ENCODE results near the gene C14orf39.

DNA sequence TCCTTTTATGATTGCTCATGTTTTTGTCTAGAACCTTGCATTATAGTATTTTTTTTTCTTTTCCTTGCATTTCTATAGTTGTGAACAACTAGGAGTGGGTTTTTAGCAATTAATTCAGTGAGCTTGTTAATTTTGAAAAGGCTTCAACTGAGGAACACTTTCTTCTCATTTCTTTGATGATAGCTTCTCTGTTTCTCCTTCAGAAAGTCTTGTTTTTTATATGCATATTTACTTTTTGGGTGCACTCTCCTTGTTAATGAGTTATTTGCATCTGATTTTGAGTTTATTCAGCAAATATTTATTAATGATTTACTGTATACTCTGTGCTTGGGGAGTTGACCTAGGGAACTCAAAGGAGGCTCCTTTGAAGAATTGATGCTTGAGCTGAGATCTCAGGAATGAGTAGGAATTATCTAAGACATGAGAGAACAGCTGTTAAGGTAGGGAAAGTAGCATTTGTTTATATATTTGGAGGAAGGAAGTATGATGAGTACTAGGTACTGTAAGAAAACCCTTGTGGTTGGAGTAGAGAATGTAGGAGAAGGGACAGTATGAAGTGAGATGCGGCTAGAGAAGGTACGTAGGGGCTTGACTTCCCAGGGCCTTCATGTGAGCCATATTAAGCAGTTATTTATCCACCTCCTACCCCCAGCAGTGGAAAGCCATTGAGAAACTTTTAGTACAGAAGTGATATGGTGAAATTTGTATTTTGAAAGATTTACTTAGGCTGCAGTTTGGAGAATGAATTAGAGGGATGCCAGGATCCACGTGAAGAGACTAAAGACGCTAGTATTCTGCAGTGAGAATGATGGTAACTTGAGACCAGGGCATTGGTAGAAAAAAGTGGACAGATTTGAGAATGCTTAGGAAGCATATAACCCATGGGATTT is 24.1 kb downstream of the PPM1A start:
- PRO-cap, result no peak

GRCh38 chr14:60303698-60304250 is 54.8 kb downstream of the PPM1A start:
- PRO-cap, result unidirectional peak, plus-strand start at chr14:60303844; unidirectional peak, plus-strand start at chr14:60303985

DNA sequence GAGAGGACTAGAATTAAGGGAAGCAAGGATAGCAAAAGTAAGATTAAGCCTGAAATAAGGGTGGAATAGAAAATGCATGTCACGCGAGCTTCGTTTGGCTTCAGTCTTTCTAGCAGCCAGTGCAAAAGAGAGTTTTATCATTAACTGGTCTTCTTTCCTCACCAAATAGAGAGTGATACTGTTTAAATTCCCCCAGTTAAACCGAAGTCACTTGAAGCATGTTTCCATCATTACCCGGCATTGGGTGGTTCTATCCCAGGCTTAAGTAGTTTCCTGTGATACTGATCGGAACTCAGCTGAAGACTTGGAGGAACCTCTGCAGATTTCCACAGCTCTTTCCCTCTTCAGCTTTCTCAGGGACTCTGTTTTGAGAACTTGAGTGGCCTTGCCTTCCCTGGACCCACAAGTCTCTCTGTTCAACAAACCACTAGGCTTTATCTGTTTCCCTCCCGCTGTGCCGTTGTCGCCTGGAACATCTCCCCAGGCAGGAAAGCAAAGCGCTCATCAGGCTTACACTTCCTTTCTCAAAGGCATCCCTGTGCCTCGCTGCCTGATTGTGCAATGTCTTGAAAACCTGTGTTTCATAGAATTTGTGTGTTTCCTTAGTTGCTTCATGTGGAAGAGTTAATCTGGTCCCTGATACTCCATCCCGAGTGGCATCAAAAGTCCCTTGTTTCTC is 63.9 kb downstream of the PPM1A start:
- PRO-cap, result no peak

- PRO-cap, result no peak
These were observed 68.5 kb downstream of the PPM1A start for GRCh38 chr14:60317416-60318126.

- PRO-cap, result no peak
These were observed 790 bp downstream of the C14orf39 start for GRCh38 chr14:60485114-60485431.

DNA sequence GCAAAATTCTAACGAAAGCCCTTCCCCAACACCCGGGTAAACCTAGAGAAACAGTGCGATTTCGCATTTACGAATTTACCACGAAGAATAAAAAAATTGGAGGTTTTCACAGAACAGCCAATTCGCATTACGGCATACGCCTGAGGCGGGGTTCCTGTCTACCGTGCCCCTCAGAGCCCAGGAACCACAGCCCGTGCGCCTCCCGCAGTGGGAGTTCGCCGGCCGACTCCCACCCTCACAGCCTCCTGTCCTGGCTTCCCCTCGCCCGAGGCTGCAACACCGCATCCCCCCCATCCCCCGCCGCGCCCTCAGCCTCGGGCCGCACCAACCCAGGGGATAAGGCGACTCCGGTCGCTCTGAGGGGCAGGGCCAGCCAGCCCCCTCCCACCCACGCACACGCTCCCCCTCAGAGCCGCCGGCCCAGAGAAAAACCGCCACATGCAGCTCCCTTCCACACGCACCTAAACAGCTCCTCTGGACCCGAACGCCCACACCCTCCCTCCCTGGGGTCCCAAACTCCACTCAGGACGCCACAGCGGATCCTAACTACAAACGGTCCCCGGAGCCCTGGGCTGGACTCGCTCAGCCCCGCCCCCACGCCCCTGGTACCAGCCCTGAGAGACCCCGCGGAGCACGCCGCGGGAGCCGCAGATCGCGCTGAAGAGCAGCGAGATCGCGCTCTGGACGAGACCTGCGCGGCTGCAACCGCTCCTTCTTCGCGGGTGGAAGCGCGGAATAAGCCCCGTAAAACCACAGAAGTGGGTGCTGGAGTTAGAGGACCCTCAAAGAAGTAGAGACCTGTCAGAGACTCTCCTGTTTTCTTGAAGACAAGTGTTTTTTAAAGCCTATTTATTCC is at the start of gene C14orf39:
TSS of gene C14orf39 (minus strand) at position 580 of the 856 bp plus-strand sequence.
- PRO-cap, result no peak

DNA sequence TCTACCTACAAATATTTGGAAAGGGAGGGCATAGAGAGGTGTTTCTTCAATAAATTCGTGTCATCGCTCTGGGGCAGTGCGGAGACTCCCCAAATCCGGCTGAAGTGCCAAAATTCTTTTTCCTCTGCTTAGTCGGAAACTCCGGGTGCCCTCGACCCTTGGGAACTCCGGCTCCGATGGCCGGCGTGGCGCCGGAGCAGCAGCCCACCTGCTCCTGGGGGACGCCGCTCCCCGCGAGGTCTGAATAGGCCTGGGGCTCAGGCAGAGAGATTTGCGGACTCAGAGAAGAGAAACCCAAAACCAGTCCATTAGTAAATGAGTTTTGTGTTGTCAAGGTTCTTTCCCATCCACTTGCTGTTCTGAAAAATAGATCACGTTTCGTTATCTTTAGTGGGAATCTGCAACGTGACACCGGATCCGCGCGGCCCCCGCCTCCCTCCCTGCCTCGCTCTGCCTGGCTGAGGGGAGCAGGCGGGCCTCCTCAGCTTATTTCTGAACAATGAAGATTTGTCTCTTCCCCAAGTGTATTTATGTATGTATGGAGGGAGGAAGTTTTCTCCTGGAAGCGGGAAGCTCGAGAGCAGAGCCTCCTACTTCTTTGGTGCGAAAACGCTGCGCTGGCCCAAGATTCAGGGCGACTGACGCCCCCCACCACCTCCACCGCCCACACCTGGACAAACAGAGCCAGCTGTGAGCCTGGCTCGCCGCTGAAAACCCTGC is 3.6 kb upstream of the SIX1 start:
- PRO-cap, result no peak

DNA sequence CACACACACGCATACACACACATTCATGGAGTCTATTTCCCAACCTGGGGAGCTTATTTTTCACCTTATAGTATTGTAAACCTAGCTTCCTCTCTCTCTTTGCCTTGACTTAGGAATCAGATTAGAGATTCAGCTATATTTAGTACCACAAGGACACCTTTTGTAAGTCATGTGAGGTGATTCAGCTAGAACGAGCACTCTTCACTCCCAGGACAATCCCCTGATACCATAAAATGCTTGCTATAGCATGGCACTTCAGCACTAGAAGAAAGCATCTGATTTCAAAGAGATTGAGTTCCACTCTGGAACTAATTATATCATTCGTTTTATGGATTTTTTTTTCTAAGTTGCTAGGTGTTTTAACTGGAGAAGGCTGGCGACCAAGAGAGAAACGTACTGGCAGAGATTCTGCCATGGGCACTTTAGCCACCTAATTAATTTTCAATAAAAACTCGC is 23.5 kb downstream of the TMEM30B start:
- PRO-cap, result no peak

- PRO-cap, result no peak
These were observed 3.3 kb downstream of the TMEM30B start for GRCh38 chr14:61277852-61278144.

DNA sequence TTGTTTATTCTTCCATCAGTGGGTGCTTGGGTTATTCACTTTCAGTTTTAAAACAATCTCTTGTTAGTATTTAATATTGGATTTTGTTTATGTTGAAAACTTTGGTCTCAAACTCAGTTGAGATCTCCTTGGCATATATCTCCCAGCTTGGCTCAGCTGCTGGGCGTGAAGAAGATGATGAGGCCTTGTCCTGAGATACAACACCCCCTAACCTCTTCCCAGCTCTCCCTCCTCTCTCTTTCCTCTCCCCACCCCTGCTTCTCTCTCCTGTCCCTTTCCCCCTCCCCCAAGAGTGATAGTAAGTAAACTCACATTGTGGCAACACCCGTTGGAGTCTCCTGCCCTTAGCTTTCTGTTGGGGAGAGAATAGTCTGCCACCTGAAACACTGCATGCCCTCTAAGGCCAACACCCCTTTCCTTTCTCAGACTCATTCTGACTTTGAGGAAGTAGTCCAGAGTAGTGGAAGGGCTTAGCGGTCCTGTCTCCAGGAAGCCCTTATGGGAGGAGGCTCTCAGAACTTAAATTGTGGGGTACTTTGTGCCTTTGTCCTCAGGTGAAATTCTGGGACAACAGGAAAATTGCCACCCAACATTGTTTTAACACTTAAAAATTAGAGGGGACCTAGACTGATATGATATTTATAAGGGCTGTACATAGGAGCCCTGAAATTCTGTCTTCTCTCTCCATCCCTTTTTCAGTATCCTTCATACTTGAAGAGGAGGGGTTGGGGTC is 95.2 kb downstream of the PRKCH start:
- PRO-cap, result no peak

GRCh38 chr14:61452368-61453110 is 131.2 kb downstream of the PRKCH start:
- PRO-cap, result no peak

- PRO-cap, result no peak
These were observed 170.4 kb downstream of the PRKCH start for GRCh38 chr14:61491431-61492616.

DNA sequence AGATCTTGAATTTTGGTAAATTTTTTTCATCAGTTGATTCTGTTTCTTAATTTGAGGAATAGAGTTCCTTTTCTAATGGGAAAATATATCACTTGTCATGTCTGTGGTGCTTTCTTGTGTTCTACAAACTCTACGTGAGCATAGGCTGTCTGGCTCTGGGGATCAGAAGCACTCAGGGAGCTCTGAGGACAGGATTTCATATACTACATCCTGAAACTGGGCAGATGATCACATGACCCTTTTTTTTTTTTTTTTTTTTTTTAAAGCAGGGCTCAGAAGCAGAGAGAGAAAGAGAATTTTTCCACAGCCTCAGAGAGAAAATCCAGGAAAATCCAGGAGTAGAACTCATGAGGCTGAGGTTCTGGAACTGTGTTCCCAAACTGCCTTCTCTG is 183.3 kb upstream of the HIF1A start:
- PRO-cap, result no peak

DNA sequence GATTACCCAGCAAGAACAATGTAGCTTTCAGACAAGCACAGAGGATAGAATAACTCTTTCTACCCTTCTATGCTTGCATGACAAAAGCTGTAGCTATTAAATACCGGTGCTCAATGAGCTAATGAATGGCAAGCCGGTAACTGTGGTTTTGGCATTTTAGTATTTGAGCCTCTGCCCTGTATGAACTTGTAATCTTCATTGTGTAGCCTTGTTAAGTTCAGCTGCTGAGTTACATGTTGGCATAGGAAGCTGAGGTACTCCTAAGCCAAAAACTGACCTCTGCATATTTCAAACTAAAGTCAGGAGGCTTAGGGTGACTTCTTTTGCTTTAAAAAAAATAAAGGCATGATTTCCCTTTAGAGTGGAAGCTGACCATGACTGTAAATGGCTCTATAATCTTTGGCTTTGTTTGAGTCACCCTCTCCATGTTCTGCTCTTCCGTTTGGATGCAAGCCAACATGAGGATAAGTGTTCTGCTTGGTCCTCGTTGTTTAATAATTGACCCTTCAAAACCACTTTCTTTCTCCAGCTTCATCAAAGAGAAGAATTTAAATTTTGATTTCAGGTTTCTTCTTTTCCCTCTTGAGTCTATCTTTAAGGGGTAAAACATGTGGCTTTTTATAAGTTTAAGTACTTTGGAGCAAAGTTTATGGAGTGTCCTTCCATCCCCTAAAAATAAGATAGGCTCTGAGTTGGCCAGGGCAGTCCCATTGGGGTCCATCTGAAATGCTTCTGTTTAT is 170.8 kb upstream of the HIF1A start:
- PRO-cap, result no peak

DNA sequence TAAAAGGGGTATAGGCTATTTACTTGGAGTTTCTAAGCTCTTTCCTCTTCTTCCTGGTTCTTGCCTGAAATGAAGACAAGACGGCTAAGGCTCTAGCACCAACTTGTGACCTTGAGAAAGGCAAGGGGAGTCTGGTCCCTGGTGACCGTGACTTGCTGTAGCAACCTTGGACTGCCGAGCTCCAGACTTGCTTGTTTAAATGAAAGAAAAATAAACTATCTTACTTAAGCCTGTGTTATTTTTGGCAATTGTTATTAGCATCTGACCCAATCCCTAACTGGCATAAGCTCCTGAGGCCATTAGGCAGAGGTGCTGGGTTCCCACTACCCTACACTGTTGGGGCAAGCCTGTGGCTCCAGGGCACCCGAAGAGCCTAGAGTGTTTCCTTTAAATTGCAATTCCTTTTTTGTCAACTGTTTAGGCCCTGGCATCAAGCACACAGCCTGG is 106.9 kb upstream of the HIF1A start:
- PRO-cap, result no peak

DNA sequence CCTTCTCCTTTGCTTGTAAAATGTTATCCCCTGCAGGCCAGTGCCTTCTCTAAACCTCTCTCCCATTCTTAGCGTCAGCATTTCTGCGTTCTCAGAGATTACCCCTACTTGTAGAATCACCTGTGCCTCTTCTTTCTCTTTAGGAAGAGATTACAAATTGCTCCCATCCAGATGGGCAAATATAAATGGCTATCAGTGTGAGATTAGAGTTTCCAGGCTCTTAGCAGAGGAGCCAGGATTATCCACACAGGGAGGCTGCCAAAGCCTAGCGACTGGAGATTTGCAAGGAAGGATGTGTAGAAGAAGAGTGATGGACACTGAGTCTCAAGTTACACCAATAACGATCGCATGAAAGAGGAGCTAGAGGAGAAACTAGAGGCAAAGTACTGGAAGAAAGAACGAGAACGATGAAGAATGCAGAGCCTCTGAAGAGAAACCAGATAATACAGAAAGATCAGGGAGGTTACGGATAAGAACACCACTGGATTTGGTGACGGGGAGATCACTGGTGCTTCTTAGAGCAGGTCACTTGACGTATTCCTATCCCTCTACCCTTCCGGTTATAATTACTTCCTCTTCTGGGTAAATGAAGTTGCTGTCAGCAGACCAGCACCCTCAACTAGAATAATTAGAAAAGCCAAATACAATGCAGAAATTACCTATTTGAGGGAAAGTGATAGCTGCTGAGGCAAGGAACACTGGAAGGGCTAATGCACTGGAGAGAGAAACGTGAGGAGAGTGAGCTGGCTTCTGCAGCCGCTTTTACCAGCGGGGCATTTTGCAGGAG is 93.3 kb upstream of the HIF1A start:
- PRO-cap, result no peak

GRCh38 chr14:61694707-61695375 is 472 bp upstream of the HIF1A start:
- PRO-cap, result bidirectional peak, plus-strand start at chr14:61695533, minus-strand start at chr14:61695219

DNA sequence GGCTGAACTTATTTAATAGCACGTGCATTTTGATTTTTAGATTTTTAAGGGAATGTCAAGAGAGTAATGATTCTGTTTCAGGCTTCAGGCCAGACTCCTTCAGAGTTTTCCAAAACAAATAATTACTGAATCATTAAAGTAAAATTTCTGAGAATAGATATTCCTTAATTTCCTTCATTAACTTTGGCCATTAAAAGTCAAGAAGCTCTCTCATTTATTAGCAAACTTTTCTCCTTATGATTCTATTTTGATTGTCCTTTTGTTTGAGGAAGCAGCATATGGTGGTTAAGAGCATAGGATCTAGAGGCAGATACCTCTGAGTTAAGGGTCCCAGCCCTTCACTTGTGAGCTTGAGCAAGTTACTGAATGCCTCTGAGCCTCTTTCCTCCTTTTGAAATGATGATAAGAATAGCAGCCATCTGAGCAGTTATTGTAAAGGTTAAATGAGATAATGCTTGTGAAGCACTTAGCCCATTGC is 2.7 kb downstream of the HIF1A start:
- PRO-cap, result no peak

GRCh38 chr14:61736616-61737319 is 25.5 kb upstream of the SNAPC1 start:
- PRO-cap, result no peak

DNA sequence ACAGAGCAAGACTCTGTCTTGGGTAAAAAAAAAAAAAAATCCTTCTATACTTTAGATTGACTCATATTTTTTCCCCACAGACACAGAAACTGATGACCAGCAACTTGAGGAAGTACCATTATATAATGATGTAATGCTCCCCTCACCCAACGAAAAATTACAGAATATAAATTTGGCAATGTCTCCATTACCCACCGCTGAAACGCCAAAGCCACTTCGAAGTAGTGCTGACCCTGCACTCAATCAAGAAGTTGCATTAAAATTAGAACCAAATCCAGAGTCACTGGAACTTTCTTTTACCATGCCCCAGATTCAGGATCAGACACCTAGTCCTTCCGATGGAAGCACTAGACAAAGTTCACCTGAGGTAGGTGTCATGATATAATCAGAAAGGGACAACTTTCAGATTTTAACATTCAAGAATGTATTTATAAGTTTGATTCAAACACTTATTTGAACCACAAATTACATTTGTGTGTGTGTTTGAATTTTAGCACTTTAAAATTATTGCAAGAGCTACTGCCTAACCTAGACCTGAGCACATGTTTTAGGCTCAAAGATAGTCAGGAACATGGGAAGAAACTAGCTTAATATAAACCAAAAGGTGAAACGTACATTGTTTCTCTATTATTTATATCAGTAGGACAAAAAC is 24.1 kb upstream of the SNAPC1 start:
- PRO-cap, result no peak

All from left colon (tissue), 1 donor.